ENCODE measurements around a stretch of chr19.

GRCh38 chr19:41219567-41219837 lies 479 bp downstream of the AXL start:
- PRO-cap, result no peak

GRCh38 chr19:41225575-41225852 lies 6.5 kb downstream of the AXL start:
- PRO-cap, result no peak

DNA sequence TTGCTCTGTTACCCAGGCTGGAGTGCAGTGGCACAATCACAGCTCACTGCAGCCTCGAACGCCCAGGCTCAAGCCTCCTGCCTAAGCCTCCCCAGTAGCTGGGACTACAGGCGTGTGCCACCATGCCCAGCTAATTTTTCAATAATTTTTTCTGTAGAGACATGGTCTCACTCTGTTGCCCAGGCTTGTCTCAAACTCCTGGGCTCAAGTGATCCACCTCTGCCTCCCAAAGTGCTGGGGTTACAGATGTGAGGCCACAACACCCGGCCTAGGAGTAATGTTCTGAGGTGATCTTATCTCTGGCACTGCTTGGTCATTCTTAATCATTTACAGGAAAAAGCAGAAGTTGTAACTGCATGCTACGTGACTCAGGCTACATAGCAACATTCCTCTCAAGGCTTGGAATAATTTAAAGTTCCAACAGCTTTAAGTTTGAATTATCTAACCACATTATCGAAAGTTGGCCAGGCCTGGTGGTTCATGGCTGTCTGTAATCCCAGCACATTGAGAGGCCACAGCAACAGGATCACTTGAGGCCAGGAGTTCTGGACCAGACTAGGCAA lies 3.8 kb upstream of the B9D2 start:
- PRO-cap, result no peak

GRCh38 chr19:41407086-41407988 lies 9.7 kb downstream of the BCKDHA start:
- PRO-cap, result no peak

DNA sequence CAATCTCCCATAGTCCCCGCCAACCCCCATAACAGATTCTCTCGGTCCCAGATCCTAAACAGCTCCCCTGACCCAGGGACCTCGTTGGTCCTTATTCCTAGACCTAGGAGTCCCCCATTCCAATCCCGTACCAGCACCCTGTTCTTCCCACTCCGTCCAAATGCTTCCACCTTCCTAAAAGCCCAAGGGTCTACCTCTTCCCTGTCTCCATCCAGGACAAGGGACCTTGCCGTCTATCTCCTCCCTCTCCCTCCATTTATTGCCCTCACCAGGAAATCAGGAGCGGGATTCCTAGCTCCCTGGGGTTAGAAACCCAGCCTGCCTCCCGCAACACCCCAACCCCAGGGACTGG lies 293 bp downstream of the B3GNT8 start:
- PRO-cap, result no peak

GRCh38 chr19:41449394-41449940 lies 6.5 kb downstream of the ERICH4 start:
- PRO-cap, result no peak

- PRO-cap, result unidirectional peak, plus-strand start at chr19:41535567
Observed at GRCh38 chr19:41534846-41535816, 40.8 kb upstream of the CEACAM21 start.

DNA sequence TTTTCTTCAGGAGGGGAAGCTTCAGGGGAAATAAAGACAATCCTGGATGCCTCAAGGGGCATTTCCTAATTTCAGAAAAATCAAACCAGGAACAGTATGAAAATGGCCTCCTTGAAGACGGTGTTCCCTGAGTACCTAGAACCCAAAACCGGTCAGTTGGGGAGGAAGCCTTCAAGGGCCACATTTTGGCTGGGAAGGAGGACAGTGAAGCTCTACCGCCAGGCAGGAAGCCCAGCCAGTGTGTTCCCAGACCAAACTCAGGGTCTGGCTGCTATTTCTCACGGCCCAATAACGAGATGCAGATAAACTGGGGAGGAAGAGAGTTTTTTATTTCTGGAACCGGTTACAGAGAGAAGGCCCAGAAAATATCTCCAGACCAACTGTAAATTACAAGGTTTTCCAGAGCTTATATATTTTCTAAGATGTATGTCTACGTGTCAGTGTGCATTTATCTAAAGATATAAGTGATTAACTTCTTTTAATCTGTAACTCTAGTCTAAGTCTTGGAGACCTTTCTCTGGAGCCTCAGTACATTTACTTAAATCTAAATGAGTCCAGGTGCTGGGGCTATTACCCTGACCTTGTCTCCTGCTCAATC lies 24.2 kb upstream of the CEACAM21 start:
- PRO-cap, result no peak

DNA sequence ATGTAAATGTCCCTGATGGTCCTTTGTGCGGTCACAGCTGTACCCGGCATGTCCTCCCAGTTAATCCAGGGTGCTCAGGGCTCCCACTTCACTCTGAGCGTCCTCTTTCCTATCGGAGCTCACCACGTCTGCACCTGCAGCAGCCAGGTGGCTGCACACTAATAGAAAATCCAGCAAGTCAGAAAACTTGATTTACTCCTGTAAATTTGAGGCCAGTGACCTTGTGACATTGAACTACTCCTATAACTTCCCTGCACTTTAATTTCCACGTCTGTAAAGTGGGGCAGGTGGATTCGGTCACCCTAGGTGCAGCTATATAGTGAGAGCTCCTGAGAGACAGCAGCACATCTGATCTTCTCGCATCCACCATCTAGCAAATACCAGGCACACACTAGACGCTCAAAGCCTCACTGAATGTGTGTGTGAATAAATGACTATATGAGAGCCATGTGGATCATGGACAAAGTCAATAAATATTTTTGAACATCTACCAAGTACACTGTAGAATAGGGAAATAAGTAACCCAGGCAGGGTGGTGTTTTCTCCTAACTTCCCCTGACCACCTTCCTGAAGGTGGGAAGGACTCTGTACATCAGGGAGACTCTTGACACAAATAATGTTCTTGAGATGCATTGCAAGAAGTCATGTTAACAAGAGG lies 6.8 kb upstream of the CEACAM6 start:
- PRO-cap, result no peak

GRCh38 chr19:41810814-41811585 lies 14.6 kb downstream of the CEACAM3 start:
- PRO-cap, result bidirectional peak, plus-strand start at chr19:41811283, minus-strand start at chr19:41811166

GRCh38 chr19:41891697-41892061 lies 8.7 kb downstream of the ARHGEF1 start:
- PRO-cap, result unidirectional peak, plus-strand start at chr19:41891964

- PRO-cap, result no peak
Observed at GRCh38 chr19:41907783-41908361, 20.4 kb downstream of the ERFL start.

GRCh38 chr19:41908362-41908699 lies 19.9 kb downstream of the ERFL start:
- PRO-cap, result unidirectional peak, plus-strand start at chr19:41908499; unidirectional peak, plus-strand start at chr19:41908557

GRCh38 chr19:41936695-41937260 lies 8.5 kb upstream of the ERFL start:
- PRO-cap, result no peak

DNA sequence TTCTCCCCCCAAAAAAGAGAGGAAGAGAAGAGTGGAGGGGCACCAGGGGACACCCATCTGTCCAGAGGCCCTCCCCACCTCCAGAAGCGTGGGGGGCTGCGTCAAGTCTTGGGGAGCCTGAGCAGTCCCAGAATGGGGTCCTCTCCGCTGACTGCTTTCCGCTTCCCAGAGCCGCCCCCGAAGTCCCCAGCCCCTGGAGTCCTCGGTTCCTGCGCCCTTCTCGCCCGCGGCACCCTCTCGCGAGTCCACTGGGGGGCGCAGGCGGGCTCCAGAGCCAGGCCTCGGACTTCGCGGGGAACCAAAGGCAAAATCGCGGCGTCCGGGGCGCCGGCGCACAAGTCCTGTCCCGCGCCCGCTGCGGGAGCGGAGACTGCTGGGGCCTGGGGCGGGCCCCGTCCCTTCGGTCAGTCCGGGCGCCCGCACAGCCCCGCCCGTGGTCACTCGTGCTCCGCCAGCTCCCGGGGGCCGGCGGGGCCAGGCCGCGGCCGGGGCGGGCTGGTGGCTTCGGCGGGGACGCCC lies 4.5 kb upstream of the ATP1A3 start:
- PRO-cap, result no peak

DNA sequence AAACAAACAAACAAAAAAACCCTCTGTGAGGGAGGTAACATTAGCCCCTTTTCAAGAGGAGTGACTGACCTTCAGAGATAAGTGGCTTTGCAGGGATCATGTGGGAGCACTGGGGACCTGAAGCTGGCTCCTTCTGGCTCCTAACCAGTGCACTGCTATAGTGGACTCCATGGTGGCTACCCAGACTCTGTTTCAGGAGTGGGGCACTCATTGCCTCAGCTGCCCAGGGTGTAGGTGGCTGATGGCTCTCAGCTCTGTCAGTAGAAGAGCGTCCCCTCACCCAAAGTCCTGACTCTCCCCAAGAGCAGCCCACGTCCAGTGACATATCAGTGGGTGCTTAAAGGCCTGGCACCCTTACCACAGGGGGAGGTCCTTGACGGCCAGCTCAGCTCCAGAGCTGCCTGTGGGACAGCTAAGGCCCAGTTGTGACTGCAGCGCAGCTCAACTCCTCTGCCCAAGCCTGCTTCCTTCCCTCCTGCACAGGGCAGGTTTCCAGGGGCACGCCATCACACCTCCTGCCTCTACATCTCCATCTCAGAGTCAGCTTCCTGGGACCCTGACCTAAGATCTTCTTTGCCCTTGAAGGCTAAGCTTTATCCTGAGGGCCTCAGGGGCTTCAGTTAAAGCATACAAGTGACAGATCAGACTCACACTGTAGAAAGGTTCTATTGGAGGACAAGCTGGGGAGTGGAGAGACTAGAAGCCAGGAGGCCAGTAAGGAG lies 32.4 kb downstream of the GRIK5 start:
- PRO-cap, result no peak

DNA sequence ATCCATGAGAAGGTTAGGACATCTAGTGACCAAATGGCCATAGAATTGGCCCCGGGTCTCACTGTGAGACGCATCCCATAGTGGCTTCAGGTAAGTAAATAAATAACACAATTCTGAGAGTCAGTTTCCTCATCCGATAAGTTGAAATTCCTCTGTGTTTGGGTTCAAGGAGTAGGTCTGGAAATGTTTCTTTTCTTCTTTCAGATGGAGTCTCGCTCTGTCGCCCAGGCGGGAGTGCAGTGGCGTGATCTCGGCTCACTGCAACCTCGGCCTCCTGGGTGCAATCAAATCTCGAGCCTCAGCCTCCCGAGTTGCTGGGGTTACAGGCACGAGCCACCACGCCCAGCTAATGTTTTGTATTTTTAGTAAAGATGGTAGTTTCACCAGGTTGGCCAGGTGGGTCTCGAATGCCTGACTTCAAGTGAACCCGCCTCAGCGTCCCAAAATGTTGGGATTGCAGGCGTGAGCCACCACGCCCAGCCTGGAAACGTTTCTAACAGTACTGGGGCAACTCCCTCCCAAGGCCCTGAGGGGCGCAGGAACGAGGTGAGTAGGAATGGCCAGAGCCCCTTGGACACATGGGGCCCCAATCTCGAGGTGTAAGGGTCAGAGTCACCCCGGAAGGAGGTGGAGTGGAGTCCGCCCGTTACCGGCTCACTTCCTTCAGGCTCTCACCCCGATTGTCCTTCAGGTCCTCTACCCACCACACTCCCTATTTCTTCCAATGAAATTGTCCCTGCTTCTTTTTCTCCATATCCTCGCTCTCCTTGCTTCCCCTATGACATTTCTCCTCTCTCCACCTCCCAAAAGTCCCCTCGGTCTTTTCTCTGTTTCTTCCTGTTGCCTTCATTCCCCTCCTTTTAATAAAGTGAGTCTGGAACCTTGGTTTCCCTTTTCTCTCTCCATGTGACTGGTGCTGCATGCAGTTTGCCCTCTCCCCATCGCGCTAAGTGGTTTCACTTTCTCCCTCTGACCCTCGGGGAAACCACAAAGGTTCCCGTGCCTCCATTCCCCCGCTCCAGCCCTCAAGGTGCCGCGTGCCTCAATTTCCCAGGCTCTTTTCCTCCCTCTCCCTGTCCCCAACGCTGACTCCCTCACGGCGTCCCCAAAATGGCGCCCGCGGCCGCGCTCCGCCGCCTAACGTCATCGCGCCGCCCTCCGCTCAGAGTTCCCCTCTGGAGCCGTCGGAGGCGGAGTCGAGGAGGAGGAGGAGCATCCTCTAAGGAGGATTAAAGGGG lies 846 bp upstream of the ZNF574 start:
- PRO-cap, result bidirectional peak, plus-strand start at position 674 of the sequence, minus-strand start at position 682 of the sequence; bidirectional peak, plus-strand start outside the sequence, minus-strand start at position 1,111 of the sequence

- PRO-cap, result no peak
Observed at GRCh38 chr19:42132973-42133480, 781 bp upstream of the POU2F2 start.

GRCh38 chr19:42198997-42199255 lies 18.6 kb downstream of the DEDD2 start:
- PRO-cap, result bidirectional peak, plus-strand start at chr19:42199336, minus-strand start at chr19:42199112

- PRO-cap, result no peak
Observed at GRCh38 chr19:42228987-42230114, 9.2 kb downstream of the ZNF526 start.

All from left lung (tissue), 1 donor.